Skin of body (tissue), 2 donors: Measurements from ENCODE around the genes HYKK and ANKRD34C.

- RAMPAGE, long total RNA: no peak
These were observed 35.1 kb downstream of the FBXO22 start for GRCh38 chr15:75938636-75939305.

DNA sequence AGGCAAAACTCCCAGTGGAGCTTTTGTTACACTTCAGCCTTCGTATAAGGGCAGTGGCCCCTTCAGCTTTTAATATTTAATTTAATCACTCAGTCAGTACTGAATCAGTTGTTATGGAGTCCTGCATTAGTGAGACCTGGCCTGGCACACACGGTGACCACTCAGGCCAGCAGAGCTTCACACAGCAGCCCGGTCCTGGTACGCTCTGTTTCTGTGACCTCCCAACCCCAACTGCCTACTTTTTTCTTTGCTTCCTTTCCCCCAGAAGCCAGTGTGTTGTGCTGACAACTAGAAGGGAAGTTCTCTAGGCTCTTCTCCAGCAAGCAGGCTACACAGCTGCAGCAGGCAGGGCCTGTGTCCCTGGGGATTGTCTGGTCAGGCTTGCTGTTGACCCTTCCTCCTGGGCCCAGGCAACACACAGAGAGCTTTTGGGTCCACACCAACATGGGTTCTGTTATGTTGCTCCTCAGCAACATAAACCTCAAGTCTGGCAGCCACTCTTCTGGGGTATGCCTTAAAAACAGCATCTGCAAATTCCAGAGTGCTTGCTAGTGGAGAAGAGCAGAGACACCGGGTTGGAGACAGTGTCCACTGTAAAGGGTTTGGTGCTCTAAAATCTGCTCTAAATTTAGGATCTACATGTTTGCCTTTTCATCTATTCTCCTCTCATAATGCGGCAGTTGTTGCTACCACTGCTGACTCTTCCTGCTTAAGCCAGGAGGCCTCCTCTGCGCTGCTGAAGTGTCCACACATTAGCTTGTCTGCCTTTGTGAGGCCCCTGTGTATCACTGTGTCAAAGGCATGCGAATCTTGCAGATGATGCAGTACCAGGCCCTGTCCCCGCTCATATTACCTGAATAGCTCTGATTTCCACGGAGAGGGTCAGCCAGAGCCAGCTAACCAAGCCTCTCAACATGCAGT lies 36.3 kb upstream of the TSPAN3 start:
- RAMPAGE, long total RNA: no peak

GRCh38 chr15:77160596-77161009 lies 89.7 kb upstream of the TSPAN3 start:
- RAMPAGE, long total RNA: no peak

GRCh38 chr15:78000640-78001498 lies 76.6 kb downstream of the TBC1D2B start:
- RAMPAGE, long total RNA: no peak

GRCh38 chr15:78054950-78055305 lies 22.6 kb downstream of the TBC1D2B start:
- RAMPAGE, long total RNA: no peak

DNA sequence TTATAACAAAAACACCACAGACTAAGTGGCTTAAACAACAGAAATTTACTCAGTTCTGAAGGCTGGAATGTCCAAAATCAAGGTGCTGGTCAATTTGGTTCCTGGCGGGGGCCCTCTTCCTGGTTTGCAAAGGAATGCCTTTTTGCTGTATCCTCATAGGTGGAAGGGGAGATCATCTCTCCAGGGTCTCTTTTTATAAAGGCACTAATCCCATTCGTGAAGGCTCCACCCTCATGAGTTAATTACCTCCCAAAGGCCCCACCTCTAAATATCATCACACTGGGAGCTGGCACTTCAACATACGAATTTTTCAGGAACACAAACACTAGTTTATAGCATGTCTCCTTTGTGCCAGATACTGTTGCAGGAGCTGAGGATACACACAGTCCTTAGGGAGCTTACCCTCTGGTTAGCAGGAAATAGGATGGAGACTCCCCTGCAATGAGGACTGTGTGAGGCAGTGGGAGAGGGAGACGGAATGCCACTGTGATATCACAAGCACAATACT lies 5.6 kb downstream of the TBC1D2B start:
- RAMPAGE, long total RNA: no peak

GRCh38 chr15:78213288-78213596 lies 21.1 kb downstream of the ACSBG1 start:
- RAMPAGE, long total RNA: no peak

DNA sequence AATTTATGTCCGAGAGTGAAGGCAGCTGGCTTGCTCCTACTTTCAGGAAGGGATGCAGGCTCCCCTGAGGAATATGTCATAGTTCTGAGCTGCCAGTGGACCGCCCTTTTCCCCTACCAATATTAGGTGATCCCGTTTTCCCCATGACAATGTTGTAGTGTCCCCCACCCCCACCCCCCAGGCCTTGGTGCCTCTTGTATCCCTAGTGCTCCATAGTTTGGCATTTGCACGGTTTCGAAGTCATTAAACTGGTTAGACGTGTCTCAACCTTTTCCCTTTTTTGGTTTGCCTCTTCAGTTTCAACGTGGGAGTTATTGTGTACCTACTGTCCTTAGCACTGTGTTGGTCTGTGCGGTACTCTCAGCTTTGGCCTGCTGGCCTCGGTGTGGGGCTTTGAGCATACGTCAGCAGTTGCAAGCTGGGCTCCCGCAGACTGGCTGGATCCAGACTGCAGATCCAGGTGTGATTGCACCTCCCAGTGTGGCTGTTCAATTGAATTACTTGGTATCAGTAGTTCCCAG lies 7.9 kb downstream of the CRABP1 start:
- RAMPAGE, long total RNA: no peak

GRCh38 chr15:78492678-78493568 lies 14.5 kb upstream of the HYKK start:
- RAMPAGE, long total RNA: no peak

GRCh38 chr15:78507085-78507746 lies at the start of gene HYKK:
Gene HYKK (plus strand): TSS chr15:78507577.
- RAMPAGE, long total RNA: no peak

GRCh38 chr15:78544593-78545366 lies 4.5 kb downstream of the PSMA4 start:
- RAMPAGE, long total RNA: no peak

DNA sequence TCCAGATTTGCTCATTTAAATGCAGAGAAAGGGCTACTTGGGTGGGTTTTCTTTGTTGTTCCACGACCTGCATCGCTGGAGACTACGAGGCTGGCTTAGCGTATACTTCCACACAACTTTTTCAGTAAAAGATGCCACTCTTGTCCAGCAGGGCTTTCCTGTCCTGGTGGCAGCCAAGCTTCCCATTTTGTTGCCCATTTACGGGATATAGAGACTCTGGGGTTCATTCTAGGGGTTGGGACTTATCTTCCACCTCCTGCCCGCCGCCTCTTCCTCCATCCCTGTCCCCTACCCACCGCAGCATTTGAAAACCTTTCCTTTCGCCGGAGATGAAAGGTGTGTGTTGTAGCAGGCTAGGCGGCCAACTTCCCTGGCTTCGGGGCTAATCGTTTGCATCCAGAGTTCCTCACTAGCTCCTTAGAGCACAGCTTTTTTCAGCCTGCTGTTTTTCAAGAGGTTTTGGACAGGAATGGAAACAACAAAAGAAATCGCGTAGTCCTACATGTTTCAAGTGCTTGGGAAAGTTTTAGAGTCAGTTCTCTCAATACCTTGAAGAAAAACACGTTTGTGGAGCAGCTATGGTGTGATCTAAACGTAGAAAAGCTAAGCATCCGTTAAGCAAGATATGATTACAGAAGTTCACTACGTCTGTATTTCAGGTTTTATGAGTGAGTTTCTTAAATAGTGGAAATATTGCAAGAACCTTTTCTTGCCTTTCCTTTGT lies 825 bp downstream of the CHRNA5 start:
- RAMPAGE, long total RNA: no peak

- RAMPAGE, long total RNA: no peak
These were observed 3.4 kb downstream of the ADAMTS7 start for GRCh38 chr15:78807926-78808180.

- RAMPAGE, long total RNA: no peak
These were observed 13.4 kb downstream of the MORF4L1 start for GRCh38 chr15:78886073-78886480.

GRCh38 chr15:79036883-79037263 lies 53.7 kb downstream of the RASGRF1 start:
- RAMPAGE, long total RNA: no peak

DNA sequence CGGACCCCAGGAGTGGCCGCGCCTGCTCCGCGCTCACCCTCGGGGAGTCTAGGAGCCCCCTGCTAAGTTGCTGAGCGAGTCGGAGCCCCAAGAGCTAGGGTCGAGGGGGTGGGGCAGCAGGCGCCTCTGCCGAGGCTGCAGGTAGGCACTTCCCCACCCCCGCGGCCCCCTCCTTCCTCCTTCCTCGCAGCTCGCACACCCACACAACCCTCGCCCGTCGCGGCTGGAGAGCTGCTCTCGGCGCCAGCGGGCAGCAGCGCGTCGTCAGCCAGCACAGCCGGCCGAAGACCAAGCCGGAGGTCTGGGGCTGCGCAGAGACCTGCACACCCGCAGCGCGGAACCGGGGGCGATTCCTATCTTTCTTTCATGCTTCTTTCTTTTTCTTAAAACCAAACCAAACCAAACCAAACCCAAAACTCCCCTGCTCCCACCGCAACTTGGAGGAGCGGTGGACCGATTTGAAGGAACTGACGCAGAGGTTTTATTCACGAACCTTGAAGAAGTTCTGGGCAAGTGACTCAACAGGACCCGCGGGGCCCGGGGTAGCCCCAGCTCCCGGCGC lies at the start of gene ANKRD34C:
Gene ANKRD34C (plus strand): TSS at position 202 of the 562 bp plus-strand sequence.
- RAMPAGE, long total RNA: no peak

DNA sequence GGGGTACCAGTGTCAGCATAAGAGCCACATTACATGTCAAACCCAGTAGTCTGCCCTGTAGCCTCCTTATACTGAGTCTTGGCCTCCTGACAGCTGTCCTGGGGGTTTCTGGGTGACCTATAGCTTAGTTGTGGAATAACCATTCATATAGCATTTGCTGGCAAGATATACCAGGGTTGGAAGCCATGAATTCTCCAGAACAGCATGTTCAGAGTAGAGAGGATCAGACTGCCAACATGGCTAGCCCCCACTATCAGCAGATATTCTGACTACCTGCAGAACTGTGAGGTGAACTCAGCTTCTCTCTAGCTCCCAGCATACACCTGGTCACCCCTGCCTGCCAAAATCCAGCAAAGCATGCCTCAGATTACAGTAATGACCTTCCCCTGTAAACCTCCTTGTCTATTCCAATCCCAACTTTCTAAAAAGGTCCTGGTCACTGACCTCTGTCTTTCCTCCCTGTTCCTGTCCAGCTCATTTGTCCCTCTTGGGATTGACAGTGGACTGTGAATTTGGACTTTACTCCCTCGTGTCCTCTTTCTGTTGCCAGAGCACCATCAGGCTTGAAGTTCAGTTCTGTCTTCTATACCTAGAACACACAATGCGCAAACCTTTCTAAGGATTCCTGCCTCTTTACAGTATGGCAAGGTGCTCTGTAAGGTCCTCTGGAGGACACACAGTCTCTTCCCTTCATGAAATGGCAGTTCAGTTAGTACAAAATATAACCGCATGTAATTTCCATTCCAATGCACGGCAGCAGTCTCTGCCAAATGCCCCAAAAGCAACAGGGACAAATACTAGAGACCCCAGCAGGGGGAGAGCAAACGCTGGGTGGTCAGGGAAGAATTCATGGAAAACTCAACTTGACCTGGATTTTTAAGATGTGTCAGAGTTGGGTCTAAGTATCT lies 50.3 kb downstream of the MTHFS start:
- RAMPAGE, long total RNA: no peak

DNA sequence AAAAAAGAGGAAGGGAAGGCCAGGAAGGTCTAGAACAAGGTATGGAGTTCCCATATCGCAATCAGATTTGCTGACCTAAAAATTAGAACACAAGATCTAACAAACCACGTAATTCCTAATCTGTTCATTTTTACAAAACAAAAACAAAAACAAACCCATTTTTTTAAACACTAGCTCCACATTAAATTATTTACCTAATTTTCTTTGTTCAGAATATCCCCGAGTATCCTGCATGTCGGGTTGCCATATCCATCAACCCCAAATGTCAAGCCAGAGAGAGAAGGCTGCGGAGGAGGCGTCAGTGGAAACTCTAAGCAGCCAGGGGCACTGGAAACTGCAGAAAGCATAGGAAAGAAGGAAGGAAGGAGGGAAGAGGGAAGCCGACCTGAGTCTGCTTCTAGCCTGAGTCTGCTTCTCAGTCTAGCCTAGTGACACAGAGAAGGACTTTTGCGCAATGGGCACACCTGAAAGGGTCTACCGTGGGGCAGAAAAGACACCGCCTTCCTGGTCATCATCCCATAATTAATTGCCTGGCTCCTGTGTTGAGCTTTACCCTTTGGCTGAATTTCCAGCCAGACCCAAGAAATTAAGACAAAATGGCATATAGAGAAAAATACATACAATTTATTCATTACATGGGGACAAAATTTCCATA lies 10.6 kb downstream of the BCL2A1 start:
- RAMPAGE, long total RNA: no peak

DNA sequence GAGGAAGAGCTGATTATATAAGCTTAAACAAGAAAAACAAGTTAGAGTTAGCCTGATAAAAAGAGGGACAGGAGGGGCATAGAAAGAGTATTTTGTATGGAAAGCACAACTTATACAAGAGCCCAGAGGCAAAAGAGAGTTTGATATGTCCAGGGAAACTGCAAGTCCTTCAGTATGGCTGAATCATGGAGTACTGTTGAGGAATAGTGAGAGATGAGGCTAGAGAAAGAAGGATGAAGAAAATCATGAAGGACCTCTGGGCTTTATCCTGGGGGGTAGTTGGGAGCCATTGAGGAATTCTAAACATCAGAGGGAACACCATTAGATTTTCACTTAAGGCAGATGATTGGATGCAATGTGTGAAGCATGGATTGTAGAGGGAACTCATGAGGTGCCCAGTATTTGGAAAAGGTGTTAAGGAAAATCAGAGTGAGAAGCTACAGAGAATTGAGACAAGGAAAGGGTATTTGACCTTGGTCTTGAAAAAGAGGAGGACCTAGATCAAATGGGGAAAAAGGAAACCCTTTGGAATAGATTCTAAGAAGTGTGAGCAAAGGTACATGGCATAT lies 22.9 kb upstream of the FAH start:
- RAMPAGE, long total RNA: no peak

- RAMPAGE, long total RNA: no peak
These were observed 9.2 kb downstream of the FAH start for GRCh38 chr15:80161911-80162388.